ENCODE data around the genes MSN and AR.

DNA sequence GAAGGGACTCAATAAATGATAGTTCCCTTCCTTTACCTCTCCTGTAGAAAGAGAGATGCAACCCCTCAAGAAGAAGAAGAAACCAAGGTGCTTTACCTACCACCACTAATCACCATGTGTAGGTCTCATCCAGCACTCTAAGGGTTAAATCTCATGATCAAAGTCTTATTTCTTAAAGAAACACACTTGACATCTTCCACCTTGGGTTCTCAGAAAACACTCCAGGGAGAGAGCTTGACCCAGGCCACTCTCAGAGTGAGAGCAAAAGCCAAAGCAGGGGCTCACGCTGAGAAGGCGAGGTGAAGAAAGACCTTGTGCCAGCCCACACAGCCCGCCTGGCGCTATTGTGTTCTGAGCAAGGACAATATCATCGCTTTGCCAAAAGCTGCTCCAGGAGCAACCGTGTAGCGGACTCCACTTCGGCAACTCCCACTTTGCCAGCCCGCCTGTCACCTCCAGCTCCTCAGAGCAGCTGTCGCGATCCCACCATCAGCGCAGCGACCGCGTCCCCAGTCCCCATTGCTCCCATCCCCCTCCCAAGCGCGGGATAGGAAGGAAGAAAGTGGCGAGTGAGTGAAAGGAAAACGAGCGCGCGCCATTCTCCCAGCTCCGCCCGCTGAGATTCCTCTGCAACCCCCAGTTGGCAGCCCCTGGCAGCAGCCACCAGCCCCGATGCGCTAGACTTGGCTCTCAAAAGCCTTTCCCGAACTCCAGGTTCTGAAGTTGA, 856 bp downstream of the ZC4H2 start:
- RRBS: no CpG with 5 or more reads among the region's 27 CpGs

GRCh38 chrX:65035050-65035943, 671 bp downstream of the ZC3H12B start:
- RRBS: no CpG with 5 or more reads among the region's 50 CpGs

DNA sequence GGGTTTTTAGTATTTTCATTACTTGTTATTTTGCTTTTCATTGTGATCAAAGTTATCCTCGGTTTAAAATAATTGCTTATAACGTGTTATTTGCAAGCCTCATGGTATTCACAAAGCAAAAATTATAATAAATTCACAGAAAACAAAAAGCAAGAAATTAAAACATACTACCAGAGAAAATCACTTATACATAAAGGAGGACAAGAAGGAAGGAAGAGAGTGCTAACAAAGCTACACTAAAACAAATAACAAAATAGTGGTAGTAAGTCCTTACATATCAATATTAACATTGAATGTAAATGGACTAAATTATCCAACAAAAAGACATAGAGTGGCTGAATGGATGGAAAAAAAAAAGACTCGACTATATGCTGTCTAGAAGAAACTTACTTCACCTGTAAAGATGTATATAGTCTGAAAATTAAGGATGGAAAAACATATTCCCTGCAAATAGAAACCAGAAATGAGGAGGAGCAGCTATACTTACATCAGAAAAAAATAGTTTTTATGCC, 197.9 kb downstream of the ZC3H12B start:
- RRBS: no CpG with 5 or more reads among the region's 3 CpGs

GRCh38 chrX:65607803-65608399, 59.6 kb upstream of the MSN start:
- RRBS: no CpG with 5 or more reads among the region's 4 CpGs

DNA sequence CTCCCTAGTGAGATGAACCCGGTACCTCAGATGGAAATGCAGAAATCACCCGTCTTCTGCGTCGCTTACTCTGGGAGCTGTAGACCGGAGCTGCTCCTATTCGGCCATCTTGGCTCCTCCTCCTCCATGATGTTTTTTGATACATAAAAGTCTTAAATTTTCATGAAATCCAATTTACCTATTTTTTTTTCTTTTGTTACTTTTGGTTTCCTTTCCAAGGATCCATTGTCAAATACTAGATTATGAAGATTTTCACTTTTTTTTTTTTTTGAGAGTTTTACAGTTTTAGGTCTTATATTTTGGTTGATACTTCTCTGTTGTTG, 46.9 kb upstream of the MSN start:
- RRBS: no CpG with 5 or more reads among the region's 6 CpGs

GRCh38 chrX:65667259-65668188, at the start of gene MSN:
MSN (plus strand) TSS chrX:65667654.
- RRBS: 23% methylated on average over 25 of the region's 56 CpGs

- RRBS: no CpG with 5 or more reads among the region's 4 CpGs
Measured at GRCh38 chrX:65696454-65697105, 29.1 kb downstream of the MSN start.

DNA sequence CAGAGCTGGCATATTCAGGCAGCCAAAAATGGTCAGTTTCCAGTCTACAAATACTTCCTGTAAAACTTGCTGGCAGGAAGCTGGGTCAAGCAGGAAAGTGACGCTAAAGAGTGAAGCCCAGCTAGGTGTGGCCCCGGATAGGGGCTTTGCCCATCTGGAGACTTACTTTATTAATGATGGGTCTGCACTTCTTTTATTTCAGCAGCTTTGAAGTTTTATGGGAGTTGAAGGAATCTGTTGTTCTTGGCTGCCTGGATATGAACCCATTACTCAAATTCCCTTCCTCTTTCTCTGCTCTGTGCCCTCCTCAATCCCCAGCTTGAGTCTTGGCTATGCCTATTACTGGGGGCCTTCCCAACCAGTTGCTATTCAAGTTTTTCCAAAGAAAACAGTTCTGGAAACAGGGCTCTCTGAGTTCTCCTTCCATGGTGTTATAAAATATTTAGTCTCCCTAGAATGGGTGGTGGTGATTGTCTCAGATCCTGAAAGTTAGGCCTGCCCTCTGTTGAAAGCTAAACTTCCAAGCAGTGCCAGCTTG, 36.7 kb downstream of the MSN start:
- RRBS: no CpG with 5 or more reads among the region's 2 CpGs

GRCh38 chrX:65732964-65733497, 65.6 kb downstream of the MSN start:
- RRBS: no CpG with 5 or more reads among the region's 6 CpGs

GRCh38 chrX:66014962-66016296, 24.5 kb downstream of the VSIG4 start:
- RRBS: no CpG with 5 or more reads among the region's 3 CpGs

DNA sequence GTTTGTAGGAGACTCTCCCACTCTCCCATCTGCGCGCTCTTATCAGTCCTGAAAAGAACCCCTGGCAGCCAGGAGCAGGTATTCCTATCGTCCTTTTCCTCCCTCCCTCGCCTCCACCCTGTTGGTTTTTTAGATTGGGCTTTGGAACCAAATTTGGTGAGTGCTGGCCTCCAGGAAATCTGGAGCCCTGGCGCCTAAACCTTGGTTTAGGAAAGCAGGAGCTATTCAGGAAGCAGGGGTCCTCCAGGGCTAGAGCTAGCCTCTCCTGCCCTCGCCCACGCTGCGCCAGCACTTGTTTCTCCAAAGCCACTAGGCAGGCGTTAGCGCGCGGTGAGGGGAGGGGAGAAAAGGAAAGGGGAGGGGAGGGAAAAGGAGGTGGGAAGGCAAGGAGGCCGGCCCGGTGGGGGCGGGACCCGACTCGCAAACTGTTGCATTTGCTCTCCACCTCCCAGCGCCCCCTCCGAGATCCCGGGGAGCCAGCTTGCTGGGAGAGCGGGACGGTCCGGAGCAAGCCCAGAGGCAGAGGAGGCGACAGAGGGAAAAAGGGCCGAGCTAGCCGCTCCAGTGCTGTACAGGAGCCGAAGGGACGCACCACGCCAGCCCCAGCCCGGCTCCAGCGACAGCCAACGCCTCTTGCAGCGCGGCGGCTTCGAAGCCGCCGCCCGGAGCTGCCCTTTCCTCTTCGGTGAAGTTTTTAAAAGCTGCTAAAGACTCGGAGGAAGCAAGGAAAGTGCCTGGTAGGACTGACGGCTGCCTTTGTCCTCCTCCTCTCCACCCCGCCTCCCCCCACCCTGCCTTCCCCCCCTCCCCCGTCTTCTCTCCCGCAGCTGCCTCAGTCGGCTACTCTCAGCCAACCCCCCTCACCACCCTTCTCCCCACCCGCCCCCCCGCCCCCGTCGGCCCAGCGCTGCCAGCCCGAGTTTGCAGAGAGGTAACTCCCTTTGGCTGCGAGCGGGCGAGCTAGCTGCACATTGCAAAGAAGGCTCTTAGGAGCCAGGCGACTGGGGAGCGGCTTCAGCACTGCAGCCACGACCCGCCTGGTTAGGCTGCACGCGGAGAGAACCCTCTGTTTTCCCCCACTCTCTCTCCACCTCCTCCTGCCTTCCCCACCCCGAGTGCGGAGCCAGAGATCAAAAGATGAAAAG, at the start of gene AR:
Gene AR, plus strand, starts transcription at position 451 of the 1,145 bp plus-strand sequence.
- RRBS: 27% methylated on average over 22 of the region's 63 CpGs

DNA sequence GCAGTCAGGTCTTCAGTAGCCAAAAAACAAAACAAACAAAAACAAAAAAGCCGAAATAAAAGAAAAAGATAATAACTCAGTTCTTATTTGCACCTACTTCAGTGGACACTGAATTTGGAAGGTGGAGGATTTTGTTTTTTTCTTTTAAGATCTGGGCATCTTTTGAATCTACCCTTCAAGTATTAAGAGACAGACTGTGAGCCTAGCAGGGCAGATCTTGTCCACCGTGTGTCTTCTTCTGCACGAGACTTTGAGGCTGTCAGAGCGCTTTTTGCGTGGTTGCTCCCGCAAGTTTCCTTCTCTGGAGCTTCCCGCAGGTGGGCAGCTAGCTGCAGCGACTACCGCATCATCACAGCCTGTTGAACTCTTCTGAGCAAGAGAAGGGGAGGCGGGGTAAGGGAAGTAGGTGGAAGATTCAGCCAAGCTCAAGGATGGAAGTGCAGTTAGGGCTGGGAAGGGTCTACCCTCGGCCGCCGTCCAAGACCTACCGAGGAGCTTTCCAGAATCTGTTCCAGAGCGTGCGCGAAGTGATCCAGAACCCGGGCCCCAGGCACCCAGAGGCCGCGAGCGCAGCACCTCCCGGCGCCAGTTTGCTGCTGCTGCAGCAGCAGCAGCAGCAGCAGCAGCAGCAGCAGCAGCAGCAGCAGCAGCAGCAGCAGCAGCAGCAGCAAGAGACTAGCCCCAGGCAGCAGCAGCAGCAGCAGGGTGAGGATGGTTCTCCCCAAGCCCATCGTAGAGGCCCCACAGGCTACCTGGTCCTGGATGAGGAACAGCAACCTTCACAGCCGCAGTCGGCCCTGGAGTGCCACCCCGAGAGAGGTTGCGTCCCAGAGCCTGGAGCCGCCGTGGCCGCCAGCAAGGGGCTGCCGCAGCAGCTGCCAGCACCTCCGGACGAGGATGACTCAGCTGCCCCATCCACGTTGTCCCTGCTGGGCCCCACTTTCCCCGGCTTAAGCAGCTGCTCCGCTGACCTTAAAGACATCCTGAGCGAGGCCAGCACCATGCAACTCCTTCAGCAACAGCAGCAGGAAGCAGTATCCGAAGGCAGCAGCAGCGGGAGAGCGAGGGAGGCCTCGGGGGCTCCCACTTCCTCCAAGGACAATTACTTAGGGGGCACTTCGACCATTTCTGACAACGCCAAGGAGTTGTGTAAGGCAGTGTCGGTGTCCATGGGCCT, 1.3 kb downstream of the AR start:
- RRBS: 29% methylated on average over 9 of the region's 45 CpGs

DNA sequence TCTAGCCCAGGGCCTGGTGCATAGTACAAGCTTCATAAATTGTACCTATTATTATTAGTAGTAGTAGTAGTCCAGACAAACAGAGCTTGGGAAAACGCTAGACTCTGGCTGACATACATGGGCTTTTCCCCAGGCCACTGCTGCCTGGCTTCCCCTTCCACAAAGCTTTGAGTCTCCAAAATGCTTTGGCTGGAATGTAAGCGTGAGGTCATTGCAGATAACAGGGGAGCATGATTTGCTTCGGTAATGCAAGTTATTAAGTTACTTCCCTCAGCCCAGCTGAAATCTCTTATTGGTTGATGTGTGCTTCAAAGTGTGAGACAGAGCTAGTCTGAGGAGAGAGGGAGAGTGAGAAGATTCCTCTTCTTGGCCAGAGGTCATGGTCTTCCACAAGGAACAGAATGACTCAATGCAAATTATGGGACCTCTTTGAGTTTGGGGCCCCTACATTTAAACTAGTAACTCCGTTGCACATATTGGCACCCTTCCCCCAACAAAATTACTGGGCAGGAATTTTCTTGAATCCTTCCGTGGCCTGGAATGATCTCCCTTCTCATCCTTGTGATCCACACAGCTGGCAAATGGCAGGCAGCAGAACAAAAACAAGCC, 19.7 kb downstream of the AR start:
- RRBS: no CpG with 5 or more reads among the region's 5 CpGs

GRCh38 chrX:68112245-68112884, 320.9 kb downstream of the OPHN1 start:
- RRBS: no CpG with 5 or more reads among the region's 6 CpGs

GRCh38 chrX:68206318-68206794, 226.9 kb downstream of the OPHN1 start:
- RRBS: no CpG with 5 or more reads among the region's 3 CpGs

- RRBS: 32% methylated on average over 64 of the region's 98 CpGs
Measured at GRCh38 chrX:68829133-68830130, 611 bp downstream of the EFNB1 start.

DNA sequence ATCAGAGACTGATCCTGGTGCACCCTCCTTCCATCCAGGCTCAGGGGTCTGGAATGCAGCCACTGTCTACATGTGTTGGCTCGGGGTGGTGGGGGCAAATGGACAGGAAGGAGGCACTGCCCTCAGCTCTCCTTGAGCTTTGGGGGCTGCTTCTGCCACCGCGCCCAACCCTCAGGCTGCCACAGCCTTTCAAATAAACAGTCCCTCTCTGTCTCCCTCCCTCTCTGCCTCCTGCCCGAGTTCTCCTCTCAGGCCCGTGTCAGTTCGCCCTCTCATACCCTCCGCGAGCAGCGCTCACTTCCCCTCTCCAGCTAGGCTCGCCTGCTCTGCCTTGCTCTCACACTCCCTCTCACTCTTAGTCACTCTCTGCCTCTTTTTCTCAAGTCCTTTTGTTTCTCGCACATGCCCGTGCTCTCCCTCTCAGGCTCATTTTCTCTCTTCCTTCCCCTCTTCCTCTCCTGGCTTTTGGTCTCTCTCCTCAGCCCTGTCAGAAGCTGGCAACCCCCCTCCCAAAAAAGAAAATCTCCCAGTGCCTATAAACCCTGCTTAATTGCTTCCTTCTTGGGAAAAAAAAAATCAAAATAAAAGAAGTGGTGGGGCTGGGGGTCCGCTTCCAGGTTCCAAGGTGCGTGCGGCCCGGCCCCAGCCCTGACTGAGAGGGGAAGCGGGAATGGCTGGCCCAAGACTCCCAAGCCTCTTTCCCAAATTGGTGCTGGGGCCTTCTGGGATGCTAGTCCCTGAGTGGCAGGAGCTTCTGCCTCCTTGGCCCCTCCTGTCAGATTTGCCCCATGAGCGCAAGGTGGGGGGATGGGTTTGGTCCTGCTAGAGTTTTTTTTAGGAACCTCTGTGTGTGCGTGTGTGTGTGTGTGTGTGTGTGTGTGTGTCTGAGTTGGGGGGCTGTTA, 3.4 kb downstream of the EFNB1 start:
- RRBS: no CpG with 5 or more reads among the region's 19 CpGs

GRCh38 chrX:68834379-68834589, 5.5 kb downstream of the EFNB1 start:
- RRBS: no CpG with 5 or more reads among the region's 3 CpGs

- RRBS: no CpG with 5 or more reads among the region's 7 CpGs
Measured at GRCh38 chrX:68843060-68843603, 14.3 kb downstream of the EFNB1 start.

Data from AG08470 (cell line).